Kidney (tissue), 2 donors: Measurements from ENCODE around the gene LEKR1.

- PRO-cap: bidirectional peak, plus-strand start at chr3:156826367, minus-strand start at chr3:156826236
- RRBS: under 1% methylated on average over 17 of the region's 38 CpGs
These were observed at the start of gene LEKR1 for GRCh38 chr3:156825855-156826387. Gene LEKR1 (plus strand): TSS chr3:156826353.

DNA sequence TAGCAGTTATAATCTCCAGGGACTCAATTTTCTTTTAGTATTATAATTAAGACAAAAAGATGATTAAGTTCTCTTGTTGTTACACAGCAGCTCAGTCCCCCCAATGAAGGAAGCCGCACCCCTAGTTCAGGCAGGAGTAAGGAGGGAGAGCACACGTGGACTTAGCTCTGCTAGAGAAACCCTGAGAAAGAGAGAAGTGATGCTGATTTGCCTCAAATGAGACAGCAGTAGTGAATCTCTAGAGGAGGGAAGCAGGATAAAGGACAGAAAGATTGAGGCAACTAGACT, 130.5 kb downstream of the CCNL1 start:
- PRO-cap: no peak
- RRBS: no CpG with 5 or more reads among the region's 2 CpGs

DNA sequence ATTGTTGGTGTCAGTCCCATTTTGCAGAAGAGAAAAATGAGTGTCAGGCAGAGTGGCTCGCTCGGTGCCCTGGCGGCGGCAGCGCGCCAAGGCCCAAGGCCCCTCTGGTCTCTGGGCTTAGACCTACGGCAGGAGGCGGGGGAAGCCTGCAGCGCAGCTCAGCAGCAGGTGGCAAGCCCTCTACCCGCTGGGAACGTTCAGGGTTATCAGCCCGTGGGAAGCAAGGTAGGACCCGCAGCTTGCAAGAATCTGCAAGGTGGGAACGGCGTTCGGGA, 39.9 kb downstream of the CCNL1 start:
- PRO-cap: no peak
- RRBS: no CpG with 5 or more reads among the region's 16 CpGs

- PRO-cap: no peak
- RRBS: no CpG with 5 or more reads among the region's 7 CpGs
These were observed 31.6 kb downstream of the CCNL1 start for GRCh38 chr3:157128182-157128885.

GRCh38 chr3:157158707-157159173, 1.2 kb downstream of the CCNL1 start:
- PRO-cap: no peak
- RRBS: no CpG with 5 or more reads among the region's 6 CpGs

DNA sequence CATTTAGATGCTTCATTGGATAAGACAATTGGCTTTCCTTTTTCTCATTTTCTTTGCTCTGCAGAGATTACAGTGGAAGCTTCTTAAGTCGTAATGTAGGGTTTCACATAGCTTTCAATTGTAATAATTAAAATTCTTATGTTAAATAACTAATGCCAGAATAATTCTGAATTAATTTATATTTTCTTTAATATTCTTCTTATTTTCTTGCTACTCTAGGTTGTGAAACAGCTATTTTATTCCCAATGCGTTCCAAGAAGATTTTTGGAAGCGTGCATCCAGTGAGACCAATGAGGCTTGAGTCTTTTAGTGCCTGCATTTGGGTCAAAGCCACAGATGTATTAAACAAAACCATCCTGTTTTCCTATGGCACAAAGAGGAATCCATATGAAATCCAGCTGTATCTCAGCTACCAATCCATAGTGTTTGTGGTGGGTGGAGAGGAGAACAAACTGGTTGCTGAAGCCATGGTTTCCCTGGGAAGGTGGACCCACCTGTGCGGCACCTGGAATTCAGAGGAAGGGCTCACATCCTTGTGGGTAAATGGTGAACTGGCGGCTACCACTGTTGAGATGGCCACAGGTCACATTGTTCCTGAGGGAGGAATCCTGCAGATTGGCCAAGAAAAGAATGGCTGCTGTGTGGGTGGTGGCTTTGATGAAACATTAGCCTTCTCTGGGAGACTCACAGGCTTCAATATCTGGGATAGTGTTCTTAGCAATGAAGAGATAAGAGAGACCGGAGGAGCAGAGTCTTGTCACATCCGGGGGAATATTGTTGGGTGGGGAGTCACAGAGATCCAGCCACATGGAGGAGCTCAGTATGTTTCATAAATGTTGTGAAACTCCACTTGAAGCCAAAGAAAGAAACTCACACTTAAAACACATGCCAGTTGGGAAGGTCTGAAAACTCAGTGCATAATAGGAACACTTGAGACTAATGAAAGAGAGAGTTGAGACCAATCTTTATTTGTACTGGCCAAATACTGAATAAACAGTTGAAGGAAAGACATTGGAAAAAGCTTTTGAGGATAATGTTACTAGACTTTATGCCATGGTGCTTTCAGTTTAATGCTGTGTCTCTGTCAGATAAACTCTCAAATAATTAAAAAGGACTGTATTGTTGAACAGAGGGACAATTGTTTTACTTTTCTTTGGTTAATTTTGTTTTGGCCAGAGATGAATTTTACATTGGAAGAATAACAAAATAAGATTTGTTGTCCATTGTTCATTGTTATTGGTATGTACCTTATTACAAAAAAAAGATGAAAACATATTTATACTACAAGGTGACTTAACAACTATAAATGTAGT, 6.0 kb downstream of the PTX3 start:
- PRO-cap: no peak
- RRBS: no CpG with 5 or more reads among the region's 7 CpGs

- PRO-cap: no peak
- RRBS: no CpG with 5 or more reads among the region's 2 CpGs
These were observed 28.8 kb downstream of the RARRES1 start for GRCh38 chr3:158703337-158703966.

GRCh38 chr3:158731593-158731970, 675 bp downstream of the RARRES1 start:
- PRO-cap: no peak
- RRBS: no CpG with 5 or more reads among the region's 14 CpGs

DNA sequence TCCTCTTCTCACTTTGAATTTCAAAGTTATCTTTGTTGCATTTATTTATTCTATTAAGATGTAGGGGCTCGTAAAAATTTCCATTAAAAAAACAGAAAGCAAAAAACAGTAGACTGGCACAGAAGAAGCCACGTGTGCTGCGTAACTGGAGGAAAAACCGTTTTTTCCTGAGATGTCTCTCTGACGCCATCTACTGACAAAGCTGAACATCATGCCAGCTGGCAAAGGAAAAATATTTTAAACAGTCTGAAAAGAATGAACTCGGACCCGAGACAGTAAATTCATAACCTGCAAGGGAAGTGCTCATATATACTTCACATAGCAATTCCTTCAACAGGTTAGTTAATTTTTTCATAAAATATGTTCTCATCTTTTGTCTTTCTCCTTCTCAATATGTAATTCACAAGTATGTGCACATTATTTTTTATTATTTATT, 10.5 kb upstream of the MFSD1 start:
- PRO-cap: no peak
- RRBS: no CpG with 5 or more reads among the region's 7 CpGs

DNA sequence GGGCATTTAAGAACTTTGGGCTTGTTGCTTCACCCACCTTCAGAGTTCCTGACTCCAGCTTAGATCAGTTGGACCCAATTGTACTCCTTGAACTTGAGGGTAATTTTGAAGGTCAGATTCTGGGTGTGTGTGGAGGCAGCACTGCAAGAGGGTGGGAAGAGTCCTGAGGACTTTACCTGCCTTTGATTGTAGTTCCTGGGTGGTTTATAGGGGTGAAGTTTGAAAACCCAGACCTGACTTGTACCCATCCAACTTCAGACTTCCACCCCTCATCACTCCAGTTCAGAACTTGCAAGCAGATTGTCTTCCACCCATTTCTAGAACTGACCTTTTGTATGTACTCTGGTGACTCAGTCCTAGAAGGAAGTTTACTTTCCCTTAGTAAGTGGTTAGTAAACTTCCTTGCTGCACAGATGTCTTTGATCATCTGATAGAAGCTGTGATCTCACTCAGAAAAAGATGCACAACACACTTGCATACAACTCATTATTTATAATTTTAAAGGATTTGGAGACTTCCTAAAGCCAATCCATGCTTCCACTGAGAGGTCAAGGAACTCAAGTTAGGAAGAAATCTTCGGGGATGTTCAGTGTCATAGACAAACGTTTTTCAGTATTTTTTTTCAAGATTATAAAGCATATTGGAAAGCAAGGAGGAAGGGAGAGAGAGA, 100.7 kb downstream of the IQCJ start:
- PRO-cap: no peak
- RRBS: no CpG with 5 or more reads among the region's 2 CpGs

DNA sequence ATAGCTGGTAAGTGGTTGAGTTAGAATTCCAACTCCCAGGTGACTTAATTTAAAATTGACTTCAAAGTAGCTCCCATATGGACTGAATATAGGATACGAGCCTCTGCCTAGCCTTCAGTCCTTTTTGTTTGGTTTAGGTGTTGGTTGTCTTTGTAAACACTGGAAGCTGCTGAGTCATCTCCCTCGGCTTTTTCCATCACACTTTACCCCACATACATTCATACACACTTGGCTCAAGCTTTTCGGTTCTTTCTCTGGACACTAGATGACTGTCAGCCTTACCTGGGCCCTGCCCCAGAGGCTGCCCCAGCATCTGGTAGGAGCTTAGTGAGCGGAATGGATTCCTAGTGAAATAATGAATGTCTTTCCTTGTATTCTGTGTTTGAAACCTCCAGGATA, 438.1 kb upstream of the C3orf80 start:
- PRO-cap: no peak
- RRBS: no CpG with 5 or more reads among the region's 4 CpGs

DNA sequence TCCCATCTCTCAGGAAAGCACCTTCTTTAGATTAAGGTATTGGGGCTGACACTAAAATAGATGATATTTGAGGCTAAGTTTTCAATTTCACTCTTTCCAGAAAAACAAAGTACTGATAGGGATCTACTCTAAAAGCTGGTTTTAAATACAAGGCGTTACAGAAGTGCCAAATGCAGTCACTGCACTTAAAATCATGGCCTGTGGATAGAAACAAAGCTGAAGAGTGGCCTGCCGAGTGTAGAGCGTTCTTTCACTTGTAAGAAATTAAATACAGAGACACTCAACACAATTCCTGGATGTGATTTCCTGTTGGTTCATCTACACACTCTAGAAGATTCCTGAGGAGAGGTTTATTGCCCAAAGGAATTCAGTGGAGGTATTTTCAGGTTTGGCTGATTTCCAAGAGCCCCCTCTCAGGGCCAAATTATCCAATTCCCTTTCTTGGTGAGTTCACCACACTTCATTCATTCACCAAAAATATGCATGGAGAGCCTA, 437.0 kb upstream of the C3orf80 start:
- PRO-cap: no peak
- RRBS: no CpG with 5 or more reads among the region's 3 CpGs

DNA sequence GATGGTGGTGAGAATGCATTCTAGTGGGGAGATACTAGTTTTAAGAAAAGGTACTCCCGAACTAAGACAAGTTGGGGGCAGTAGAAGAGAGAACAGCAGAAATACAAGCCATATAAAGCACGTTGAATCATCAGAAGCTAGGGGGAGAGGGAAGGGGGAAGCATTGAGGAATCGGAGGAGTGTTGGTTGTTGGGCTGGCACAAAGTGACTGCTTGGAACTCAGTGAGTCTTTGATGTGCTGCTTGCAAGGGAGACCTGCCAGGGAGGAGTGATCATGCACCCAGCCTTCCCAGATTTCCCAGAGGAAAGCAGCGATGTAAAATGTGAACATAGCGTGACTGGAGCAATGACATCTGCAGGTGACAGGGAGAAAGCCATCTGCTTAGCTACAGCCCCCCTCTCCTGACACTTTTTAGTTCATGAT, 429.0 kb upstream of the C3orf80 start:
- PRO-cap: no peak
- RRBS: no CpG with 5 or more reads among the region's 5 CpGs

DNA sequence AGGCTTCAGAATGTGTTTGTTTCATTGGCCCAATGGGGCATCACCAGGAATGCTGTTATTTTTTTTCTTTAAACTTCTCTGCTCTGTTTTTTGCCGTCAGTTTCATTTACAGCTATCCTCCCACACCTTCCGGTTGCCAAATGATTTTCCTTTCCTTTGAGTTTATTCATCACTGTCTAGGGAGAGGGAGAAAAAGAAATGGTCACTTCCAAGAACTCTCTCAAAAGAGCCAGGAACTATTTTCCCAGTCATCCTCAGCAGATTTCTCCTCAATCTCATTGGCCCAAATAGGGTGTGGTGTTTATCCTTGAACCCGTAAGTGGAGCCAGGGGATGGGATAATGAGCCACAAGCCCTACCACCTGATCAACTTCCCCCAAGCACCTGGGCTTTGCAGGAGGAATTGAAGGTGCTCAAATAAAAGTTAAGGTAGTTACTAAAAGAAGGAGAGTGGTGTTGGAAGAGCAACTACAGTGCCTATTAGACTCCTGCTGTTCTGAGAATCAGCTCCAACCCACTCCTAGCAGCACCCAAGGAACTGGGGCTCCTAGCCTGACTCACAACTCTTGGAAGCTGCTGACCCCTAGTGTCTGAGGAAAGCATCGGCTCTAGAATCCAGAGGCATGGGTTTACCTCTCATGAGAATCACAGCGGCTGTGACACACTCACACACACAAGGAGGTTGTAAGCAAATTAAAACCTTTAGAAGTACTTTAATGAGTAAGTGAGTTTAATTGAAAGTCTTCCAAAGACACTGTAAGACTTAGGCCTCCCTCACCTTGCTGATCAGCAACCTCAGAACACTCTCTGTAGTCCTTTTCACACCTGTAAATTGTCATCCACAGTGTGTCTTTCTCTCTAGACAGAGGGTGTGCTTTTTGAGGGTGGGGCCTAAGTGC, 420.2 kb upstream of the C3orf80 start:
- PRO-cap: no peak
- RRBS: no CpG with 5 or more reads among the region's 5 CpGs

DNA sequence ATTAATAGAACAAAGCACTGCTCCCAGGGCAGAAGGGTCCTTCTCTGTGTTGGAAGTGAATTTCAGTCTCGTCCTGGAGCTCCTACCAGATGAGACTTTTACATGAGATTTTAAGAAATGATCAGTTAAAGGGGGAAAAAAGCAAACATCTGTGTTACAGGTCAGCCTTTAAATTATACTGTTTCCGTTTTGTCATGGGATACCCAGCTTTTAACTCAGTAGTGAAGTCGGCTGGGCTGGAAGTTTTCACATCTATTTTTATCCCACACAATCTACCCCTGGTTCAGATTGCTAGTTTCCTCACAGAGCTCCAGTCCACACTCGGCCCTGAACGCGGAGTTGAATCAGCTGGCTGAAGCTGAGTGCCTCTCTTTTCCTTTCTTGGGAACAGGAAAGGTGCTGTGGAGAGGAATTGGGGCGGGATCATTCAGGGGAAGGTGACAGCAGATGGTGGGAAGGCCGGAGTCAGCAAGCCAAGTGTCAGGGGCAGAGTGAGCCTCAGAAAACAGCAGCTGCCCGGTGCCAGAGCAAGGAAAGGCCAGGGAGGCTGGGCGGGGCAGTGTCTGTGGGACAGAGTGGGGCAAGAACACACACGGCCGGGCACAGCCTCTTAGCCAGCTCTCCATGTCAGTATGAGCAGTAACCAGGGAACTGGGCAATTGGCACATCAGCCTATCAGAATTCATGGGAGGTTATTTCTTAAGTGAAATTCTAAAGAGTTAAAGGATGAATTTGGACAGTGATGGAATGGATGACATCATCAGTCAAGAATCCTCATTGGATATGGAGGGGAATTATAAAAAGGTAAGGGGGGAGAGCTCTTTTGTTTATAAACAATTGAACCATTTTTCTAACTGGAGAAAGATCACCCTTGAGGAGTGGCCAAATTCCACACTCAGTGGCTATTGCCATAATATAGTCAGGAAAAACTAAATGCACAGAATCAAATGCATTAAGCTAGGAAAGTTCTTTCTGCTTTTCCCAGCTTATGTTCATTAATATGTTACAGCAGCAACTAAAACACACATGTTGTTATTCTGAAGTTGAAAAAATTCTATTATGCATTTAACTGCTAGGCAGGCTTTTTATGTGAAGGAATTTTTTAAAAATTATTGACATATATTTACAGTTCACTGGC, 372.2 kb upstream of the C3orf80 start:
- PRO-cap: no peak
- RRBS: 4% methylated on average over 4 of the region's 12 CpGs

- PRO-cap: no peak
- RRBS: no CpG with 5 or more reads among the region's 5 CpGs
These were observed 369.3 kb upstream of the C3orf80 start for GRCh38 chr3:159855897-159856430.

DNA sequence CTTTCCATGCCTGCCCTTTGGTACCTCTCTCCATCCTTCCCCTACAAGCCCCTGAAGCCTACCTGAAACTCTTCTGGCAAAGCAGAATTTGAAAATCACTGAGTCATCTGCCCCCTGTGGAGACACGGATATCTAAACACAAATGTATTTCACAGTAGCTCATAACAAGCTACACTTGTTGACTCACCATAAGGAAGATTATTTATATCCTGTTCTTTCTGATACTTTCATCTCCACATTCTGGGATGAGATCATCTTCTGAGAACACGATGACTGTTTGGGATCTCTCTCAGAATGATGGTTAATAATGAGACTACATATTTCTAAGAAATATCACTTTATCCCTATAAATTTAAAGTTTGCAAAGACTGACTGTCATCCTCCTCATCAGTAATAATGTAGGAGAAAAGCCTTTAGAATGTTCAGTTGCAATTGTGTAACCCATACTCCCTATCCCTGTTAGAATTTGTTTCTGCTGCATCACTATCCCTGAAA, 352.8 kb upstream of the C3orf80 start:
- PRO-cap: no peak
- RRBS: no CpG with 5 or more reads among the region's 2 CpGs

DNA sequence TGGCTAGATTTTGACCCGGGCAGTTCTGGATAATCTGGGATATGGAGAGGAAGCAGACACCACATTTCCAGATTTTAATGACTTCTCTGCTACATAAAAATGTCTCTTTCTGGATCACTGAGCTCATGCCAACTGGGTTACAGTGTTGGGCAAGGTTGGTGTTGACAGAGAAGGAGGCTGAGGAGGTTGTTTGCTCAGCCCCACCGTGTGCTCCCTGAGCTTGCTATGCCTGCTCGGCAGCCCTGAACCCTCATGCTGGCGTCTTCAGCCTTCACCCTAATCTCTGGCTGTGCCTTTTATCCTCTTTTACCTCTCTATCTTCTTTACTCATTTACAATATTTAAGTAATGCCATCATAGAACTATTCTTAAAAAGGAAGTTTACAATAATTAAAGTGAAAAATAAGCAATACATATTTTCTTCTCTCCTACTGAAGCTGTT, 53.0 kb upstream of the KPNA4 start:
- PRO-cap: no peak
- RRBS: no CpG with 5 or more reads among the region's 4 CpGs

- PRO-cap: no peak
- RRBS: no CpG with 5 or more reads among the region's 2 CpGs
These were observed 156.6 kb downstream of the B3GALNT1 start for GRCh38 chr3:160948555-160948849.

GRCh38 chr3:160980258-160980710, 124.9 kb downstream of the B3GALNT1 start:
- PRO-cap: no peak
- RRBS: no CpG with 5 or more reads among the region's 7 CpGs